ENCODE results near the gene KRTAP3-1.

GRCh38 chr17:39981283-39981463, 566 bp downstream of the PSMD3 start:
- PRO-cap, result no peak

- PRO-cap, result no peak
Measured at GRCh38 chr17:40018511-40018717, 3.2 kb downstream of the CSF3 start.

DNA sequence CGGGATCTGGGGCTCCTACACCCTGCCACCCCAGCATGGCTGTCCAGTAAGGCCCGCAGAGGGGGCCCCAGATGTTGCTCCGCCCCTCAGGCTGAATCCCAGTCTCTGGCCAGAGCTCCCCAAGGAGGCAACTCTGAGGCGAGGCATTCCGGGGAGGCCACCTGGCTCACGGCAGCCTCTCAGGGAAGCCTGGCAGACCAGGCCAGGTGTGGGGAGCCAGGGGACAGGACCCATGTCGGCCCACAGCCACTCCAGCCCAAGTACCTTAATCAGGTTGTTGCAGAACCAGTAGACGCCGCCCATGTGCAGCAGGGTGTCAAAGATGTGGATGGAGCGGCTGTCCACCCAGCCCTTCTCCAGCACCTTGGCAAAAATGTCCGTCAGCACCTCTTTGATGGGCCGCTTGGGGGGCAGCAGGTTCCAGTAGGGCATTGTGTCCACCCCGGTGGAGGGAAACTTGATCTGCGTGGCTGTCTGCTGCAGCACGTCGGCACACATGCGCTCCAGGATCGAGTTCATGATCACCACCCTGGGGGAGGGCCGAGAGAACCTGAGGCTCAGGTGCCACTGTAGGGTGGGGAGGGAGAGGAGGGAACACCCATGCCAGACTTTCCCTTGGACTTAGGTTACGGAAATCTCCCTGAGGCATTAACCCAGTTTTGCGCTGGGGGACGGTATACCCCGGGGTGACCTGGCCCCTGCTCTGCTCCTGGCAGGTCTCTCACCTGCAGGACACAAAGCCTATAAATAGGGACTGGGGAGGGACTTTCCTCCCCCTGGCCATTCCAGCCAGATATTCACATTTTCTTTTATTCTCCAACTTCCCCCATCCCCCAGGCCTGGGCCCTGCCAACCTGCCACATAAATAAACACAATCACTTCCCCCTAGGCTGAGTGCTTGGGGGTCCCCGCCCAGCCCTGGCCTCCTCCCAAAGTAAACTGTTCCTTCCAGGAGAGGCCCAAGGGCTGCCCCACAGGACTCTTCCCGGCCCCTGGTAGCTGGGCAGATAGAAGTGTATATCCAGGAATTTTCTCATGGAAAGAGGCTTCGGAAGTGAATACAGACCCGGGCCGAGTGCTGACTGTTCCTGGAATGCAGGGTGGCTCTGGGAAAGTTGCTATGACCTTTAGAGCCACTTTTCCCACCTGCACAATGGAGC, 8.0 kb downstream of the CSF3 start:
- PRO-cap, result unidirectional peak, minus-strand start at position 496 of the sequence

- PRO-cap, result no peak
Measured at GRCh38 chr17:40125886-40126494, 4.2 kb downstream of the MSL1 start.

- PRO-cap, result no peak
Measured at GRCh38 chr17:40129086-40130014, 7.6 kb downstream of the MSL1 start.

- PRO-cap, result no peak
Measured at GRCh38 chr17:40149009-40149704, 8.8 kb downstream of the CASC3 start.

DNA sequence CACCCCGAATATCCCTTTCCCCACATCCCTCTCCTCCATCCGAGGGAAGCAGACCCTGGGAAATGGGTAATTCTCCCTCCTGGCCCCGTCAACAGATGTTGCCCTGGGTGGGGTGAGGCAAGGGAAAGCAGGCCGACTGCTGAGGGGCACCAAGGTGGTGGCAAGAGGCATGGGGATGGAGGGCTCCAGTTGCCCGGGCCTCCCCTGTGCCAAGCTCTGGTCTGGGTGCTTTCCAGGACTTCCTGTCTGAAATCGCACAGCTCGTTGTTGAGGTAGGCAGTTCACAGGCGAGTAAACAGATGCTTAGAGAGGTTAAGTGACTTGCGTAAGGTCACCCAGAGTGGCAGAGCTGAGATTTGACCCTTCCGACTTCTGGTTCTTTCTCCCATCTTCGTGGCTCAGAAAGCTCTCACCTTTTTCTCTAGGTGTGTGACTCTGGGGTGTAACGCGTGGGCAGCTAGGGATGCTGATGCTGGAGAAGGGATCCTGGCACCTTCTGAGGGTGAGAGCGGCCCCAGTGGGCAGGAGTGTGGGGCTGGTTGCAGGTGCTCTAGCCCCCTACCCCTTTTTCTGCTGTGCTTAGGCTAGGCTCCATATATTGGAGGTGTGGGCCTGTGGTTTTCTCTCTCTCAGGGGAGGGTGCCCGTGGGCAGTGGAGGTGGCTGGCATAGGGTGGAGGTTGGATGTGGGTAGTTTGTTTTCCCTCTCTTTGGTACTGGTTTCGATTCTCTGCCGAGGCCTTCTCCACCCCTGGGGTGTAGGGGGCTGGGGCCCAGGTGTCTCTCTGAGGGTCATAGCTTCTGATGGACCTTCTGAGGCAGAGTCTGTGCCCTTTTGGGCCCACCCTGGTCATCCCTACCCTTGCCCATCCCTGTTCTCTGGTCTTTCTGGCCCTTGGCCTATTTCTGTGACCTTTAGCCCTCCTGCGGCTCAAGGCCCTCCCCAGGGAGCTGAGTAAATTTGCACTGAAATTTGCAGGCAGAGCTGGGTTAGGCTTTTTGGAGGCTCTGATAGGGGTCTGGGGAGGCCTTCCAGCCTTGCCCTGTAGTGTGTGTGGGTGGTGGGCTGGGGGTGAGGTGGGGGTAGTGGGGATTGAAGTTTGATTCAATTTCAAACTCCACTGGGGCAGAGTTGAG, 17.4 kb downstream of the RARA start:
- PRO-cap, result no peak

DNA sequence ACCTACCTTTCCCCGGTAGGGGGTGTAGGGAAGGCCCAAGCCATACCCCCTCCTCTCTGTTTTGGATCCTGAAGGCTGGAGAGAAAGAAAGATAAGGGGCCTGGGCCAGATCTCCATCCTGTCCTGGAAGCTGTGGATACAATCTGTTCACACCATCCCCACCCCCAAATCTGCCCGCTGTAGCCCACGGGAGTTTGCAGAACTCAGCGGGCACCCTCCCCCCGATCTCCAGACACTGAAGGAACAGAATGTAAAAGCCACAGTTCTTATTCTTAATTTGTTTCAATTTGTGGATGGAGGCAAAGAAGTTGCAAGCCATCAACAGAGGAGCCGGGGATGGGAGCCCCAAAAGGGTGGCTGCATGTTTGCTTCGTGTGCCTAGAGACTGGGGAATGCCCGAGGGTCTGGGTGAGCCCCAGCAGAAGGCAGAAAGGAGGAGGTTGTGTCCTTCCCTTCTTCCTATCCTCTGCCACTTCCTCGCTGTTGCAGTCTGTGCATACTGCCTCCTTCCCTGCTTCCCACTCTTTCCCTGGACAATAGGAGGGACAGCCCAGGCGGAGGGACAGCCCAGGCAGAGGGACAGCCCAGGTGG, 27.1 kb downstream of the GJD3 start:
- PRO-cap, result no peak

DNA sequence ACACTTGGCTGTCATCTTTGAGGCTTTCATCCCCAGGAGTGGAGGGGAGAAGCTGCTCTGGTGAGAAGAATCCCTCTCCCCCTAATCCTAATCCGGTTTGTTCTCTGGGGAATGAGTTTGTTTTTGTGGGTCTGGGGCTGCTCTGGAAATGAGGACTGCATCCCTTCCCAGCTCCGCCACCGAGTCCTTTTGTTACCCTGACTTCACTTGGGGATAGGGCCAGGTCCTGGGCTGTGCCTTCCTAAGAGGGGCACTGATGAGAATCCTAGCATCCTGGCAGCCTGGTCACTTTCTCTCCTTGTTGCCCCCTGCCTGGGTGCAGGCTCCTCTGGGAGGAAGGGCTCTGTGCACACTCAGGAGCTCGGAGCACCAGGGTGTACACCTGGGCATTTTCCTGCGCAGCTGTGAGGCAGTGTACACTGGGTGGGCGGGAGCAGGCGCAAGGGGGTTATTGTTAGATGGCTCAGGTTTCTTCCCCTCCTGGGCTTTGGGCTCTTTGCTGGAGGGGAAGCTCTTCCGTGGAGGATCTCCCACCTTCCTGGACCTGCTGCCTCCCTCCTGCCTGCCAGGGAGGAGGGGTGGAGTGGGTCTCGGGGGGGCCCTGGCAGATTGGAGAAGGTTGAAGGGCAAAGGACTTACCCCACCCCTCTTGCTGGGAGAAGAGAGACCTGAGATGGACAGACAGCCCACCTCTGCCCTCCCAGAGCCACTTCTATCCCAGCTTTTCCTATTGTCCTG, 20.9 kb downstream of the GJD3 start:
- PRO-cap, result no peak

- PRO-cap, result no peak
Measured at GRCh38 chr17:40346885-40347276, 17.7 kb downstream of the GJD3 start.

GRCh38 chr17:40348368-40349092, 16.0 kb downstream of the GJD3 start:
- PRO-cap, result no peak

- PRO-cap, result bidirectional peak, plus-strand start at chr17:40363743, minus-strand start at chr17:40363592
Measured at GRCh38 chr17:40363139-40364240, 1.0 kb downstream of the GJD3 start.

DNA sequence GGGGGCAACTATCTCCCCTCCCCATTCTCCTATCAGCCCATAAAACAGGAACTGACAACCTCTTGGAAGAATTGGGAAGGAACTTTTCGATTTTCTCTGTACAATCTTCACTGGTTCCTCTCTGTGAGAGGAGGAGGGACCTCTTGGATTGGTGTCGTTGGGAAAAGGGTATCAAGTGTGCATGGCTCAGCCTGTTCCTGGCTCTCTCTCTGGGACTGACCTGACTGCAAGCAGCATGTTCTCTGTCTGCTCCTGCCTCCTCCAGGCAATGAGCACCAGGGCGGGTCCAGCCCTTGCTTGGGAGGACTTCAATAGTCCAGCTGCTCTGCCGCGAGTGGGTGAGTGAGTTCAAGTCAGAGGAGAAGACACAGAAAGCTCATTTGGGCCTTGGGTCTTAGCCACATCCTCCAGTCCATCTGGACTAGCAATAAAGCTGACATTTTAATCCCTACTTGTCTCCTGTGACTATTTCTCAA, 25.2 kb upstream of the TNS4 start:
- PRO-cap, result no peak

- PRO-cap, result bidirectional peak, plus-strand start at chr17:40538674, minus-strand start at chr17:40538489
Measured at GRCh38 chr17:40538030-40539033, 26.9 kb downstream of the CCR7 start.

DNA sequence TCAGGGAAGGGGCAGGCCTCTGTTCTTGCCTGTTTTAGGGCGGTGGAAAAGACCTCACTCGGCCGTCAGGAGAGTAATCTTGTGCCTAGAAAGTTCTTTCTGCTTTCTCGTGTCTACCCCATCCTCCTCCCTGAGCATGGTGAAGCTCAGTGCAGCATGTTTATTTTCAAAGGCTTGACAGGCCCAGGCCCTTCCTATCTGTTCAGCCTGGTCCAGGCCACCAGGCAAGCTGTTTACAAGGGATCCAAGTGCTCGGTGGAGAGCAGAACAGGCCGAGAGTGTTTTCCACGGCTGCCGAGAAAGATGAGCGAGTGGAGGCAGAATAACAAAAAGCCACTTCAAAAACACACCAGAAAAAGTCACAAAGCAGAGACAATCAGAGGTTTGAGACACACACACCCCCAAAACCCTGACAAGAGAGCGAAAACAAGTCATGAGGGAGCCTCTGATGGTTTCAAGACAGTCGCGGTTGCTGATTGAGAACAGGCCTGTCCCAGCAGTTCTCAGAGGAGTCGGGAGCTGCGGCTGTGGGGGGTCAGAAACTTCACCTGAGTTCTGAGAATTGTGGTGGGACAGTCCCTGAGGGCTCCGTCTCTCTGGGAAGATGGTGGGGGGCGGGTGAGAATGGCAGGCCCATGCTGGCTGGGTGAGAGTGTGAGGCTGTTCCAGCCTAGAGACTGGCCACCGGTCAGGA, 37.5 kb upstream of the CCR7 start:
- PRO-cap, result no peak

GRCh38 chr17:40607522-40608484, 39.8 kb downstream of the SMARCE1 start:
- PRO-cap, result no peak

GRCh38 chr17:40850648-40850890, 16.5 kb downstream of the KRT12 start:
- PRO-cap, result no peak

DNA sequence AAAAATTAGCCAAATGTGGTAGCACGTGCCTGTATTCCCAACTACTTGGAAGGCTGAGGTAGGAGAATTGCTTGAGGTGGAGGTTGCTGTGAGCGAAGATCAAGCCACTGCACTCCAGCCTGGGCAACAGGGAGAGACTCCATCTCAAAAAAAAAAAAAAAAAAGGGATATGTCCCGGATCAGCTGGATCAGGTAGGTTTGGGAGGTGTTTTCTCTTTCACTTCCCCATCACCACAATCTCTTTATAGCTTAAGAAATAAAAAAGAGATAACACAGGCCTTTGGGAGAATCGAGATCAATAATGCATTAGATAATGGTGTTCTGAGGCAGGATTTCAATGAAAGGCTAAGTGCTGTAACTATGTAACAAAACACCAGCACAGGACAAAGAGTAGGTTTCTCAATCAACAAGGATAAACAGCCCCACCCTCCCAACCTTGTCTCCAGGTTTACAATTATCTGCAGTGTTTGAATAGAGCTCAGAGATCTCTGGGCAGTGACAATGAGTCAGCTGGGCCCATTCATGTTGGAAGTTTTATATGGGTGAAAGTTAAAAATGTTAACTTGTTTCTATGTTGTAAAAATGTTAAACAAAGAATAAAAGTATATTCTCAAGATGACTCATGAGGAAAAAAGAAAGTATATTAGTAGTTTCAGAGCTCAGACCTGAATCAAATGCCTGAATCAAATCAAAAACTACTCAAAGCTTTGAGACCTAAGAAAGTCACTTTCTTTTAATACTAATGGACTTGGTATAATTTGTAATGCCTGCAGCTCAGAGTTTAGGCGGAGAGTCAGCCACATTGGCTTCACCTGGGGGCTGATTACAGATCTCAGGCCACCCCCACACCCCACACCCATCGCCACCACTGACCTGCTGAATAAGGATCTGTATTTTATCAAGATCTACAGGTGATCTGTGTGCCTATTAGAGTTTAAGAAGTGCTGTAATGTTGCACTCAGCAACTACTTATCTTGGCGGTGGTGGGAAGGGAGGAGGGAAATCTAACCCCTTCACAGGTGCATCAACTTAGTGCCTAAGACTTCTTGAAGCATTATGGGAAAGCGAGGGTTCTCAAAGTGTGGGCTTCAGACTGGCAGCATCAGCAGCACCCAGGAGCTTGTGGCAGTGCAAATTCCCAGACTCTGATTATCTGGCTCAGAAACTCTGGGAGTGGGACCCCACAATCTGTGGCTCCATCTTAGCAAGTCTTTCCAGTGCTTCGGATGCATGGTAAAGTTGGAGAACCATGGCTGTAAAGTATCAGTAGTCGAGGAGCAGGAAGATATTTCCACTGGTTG, 17.2 kb upstream of the KRT20 start:
- PRO-cap, result no peak

- PRO-cap, result no peak
Measured at GRCh38 chr17:40915585-40916073, 21.8 kb downstream of the KRT23 start.

- PRO-cap, result no peak
Measured at GRCh38 chr17:41008768-41009625, at the start of gene KRTAP3-1. TSS of gene KRTAP3-1 (minus strand) at chr17:41009128.